Measurements from ENCODE around the genes TMEM165, PPAT and THEGL.

- PRO-cap, 10 experiments: no peak in any of the 10 experiments
These were observed 70.2 kb downstream of the CHIC2 start for GRCh38 chr4:53993948-53994892.

GRCh38 chr4:54021415-54022406 lies 42.7 kb downstream of the CHIC2 start:
- PRO-cap, 10 experiments: no peak in any of the 10 experiments

DNA sequence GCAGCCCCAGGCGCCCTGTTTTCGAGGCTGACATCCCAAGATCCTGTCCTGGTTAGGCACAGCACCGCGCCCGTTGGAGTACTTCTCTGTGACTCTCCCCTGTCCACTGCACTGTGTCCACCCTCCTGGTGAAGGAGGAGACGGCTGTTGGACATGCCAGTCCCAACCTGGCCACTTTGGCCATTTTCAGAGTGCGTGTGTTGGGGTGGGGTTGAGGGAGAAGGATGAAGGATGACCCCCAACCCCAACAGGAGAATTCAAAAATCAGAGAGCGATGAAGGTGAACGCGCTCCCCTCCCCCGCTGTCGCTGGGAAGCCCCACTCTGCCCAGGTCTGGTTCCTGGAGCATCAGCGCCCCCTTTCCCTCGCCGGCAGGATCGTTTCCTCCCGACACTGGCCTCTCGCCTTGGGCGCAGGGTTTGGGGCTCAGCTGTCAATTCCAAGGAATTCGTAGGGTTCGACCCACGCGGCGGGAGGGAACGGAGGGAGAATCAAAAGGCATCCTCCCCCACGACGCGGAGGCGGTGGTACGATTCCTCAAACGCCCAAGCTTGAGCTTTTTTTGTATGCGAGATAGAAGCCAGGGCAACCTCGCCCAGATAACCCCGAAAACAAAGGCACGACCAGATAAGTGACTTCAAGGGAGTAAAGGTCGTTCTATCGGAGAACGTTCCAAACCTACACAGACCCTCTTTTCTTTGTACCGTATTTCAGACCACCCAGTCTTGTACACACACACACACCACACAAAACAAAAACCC lies 1.0 kb upstream of the PDGFRA start:
- PRO-cap, 10 experiments: no peak in any of the 10 experiments

DNA sequence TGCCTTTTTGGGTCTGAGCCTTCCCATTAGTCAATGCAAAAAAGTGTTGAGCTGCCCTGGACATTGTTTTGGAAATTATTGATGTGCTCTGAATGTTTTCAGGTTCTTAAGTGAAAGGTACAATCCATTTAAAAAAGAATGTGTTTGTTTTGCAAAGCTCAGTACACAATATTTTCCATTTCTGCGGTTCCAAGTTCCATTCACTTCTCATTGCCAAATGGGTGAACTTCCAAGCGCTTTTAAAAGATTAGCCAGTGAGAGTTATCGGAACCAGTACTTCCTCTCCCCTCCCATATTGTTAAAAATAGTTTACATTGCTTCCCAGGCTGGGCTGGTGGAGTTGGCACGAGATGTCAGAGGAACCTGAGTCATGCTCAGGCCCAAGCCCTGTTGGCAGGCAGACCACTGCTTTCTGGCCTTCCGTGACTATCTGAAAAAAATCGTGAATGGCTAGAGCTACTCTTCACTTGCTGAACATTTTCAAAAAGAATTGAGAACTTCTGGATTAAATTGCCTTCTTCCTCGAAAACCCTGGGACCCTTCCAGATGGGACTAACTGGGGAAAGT lies 52.2 kb downstream of the PDGFRA start:
- PRO-cap, 10 experiments: no peak in any of the 10 experiments

GRCh38 chr4:54497634-54498077 lies 160.1 kb upstream of the KIT start:
- PRO-cap, 10 experiments: no peak in any of the 10 experiments

DNA sequence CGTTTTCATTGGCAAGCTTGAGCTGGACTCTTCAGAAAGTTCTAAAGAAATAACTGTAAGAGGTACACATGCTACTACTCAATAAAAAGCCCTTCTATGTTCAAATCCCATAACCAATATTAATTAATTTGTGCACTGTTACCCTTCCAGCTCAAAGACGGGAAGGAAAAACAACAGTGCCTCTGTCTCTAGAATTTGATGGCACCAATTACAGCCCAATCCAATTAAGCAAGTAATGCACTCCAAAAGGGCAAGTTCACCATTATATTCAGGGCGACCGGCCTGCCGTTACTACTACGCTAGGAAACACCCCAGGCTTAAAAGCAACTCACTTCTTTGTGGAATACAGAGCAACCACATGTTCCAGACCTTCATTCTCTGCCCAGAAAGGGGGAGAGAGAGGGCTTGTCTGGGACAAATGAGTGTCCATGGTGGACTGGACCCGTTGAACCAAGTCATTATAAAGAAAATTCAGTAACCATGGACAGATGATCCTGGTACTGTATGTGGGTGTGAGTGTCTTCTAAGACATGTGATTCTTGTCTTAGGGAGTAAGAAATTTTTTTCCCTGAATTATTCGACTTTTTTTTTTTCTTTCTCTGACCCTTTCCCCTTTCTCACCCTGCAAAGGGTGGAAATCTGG lies 1.6 kb downstream of the KDR start:
- PRO-cap, 10 experiments: no peak in any of the 10 experiments

DNA sequence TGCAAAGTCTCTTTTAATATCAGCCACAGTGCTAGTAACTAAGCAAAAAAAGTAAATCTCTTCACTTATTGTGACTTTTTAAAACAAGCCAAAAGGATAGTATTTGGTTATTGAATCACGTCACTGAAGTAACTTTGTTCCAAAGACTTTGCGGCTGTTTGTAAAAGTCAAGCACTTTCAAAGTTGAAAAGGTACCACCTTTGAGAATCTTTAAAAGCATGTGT lies 84.9 kb upstream of the SRD5A3 start:
- PRO-cap, 10 experiments: no peak in any of the 10 experiments

GRCh38 chr4:55346924-55347419 lies 930 bp downstream of the SRD5A3 start:
- PRO-cap, 10 experiments: no peak in any of the 10 experiments

DNA sequence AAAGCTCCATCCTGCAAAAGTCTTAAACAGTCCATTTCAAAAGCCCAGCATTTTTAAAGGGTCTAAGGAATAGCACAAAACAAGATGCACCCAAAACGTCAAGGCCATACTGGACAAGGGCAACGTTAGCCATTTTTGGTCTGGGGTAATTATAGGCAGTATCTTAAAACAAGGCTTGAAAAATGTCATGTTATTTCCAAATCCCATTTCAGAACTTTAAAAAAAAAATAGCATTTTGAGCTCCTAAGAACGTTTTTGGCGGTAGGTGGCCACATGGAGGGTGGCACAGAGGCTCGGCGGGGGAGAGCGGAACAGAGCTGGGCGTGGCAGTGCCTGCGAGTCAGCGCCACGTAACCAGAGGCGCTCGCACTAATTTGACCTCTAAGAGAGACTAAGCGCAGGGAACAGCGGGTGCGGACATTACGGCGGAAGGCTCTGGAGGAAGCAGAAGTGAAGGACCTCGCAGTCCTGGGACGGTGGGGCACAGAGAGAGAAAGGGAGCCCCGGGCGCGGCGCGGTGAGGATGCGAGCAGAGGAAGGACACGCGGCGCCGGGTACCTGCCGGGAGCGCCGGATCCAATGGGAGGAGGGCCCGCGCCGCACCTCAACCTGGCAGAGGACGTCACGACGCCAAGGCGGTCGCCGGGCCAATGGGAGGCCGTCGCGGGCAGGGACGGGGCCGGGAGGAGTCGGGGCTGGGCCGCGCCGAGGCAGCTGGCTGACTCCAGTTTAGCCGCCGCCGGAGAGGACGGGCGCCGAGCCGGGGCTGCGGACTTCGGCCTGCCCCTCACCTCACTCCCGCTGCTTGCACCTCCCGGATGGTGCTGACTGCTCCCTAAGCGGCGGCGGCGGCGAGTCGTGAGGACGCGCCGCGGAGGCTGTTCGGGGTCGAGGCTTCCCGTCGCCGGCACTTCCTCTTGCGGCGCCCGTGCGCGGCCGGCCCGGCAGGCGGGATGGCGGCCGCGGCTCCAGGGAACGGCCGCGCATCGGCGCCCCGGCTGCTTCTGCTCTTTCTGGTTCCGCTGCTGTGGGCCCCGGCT lies at the start of gene TMEM165:
Gene TMEM165, plus strand, starts transcription at position 721 of the 1,040 bp plus-strand sequence.
- PRO-cap, 10 experiments: peak in 10 of 10 experiments; most common plus-strand start position 721 of the sequence (in 6); most common minus-strand start position 581 of the sequence (in 10)

DNA sequence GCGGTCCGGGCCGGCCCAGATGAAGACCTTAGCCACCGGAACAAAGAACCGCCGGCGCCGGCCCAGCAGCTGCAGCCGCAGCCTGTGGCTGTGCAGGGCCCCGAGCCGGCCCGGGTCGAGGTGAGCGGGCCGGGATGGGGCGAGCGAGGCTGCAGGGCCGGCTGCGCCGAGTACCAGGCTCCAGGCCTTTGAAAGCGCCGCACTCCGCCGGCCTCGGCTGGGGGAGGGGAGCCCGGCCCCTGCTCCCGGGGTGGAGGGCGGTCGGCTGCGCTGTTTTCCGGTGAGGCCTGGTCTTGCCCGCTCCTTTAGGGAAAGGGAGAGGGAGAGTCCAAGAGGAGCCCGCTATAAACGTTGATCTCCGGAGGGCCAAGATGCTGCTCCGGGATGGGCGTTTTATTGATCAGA lies 522 bp downstream of the TMEM165 start:
- PRO-cap, 10 experiments: peak in 9 of 10 experiments; most common plus-strand start position 312 of the sequence (in 9); most common minus-strand start position 279 of the sequence (in 5)

GRCh38 chr4:55545470-55546244 lies 1.1 kb downstream of the CLOCK start:
- PRO-cap, 10 experiments: peak in 9 of 10 experiments; most common plus-strand start chr4:55545755 (in 7); most common minus-strand start chr4:55545909 (in 8)

GRCh38 chr4:55619491-55619697 lies 16.7 kb downstream of the NMU start:
- PRO-cap, 10 experiments: no peak in any of the 10 experiments

DNA sequence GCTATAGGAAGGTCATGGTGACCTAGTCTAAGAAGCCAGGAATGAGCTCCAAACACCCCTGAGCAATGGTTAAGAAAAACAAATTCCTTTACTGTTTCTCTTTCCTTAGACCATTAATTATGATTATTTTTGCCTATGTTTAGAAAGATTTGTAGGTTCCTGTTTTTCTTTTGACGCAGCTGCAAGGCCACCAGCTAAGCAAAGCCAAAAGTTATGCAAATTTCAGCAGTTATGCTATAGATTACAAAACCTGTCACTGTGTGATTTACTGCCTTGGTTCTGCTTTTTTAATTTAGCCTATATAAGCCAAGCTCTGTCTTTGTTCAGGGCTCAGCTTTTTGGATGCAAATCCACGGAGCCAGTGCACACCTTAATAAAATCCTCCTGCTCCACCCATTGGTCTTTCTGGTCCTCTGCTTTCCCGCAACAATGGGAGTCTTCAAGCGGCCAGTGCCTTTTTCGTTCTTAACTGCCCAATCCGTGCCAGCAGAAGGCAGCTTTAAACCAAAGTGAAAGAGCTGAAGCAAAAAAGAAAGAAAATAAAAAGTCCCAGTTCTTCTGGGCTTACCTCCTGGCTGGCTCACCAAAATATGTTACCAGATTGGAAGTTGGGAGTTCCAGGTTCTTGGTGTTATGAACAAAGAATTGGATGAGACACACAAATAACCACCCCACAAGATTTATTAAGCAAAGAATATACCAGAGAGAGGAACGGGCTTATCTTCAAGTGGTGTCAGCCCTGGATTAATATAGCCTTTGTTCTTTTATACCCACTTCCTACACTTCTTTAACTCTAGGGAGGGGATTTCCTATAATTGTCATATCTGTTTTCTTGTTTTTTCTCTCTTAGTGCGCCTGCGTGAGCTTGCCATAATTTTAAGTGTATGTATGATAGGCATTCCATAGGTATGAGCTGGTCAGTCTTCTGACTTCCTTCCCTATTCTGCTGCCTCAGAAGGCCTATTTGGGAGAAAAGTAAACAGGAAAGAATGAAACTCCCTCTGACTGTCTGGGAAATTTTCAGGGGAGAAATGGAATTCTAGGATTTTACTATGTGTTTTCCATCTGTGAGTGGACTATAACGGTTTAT lies 1.1 kb upstream of the CEP135 start:
- PRO-cap, 10 experiments: peak in 1 of 10 experiments; most common plus-strand start position 465 of the sequence (in 1); most common minus-strand start position 431 of the sequence (in 1)

DNA sequence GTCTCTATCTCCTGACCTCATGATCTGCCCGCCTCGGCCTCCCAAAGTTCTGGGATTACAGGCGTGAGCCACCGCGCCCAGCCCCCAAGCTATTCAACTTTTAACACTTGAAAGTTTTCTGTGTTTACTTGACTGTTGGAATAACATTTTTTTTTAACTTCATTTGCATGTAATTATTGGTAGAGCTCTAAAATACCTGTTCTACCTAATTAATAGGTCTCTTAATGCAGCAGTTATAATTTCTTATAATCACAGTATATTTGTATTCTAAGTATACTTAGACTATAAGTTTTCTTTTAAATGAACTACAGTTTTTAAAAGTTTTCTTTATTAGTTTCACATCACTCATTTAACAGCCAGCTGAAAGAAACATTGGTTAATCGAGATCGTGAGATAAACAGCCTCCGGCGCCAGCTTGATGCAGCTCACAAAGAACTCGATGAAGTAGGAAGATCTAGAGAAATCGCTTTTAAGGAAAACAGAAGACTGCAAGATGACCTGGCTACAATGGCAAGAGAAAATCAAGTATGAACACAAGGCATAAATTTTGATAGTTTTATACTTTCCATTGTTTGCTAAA lies 39.4 kb upstream of the CRACD start:
- PRO-cap, 10 experiments: no peak in any of the 10 experiments

- PRO-cap, 10 experiments: no peak in any of the 10 experiments
These were observed 111.7 kb downstream of the CRACD start for GRCh38 chr4:56160531-56161038.

GRCh38 chr4:56434845-56435891 lies at the start of gene PPAT:
TSS of gene PPAT (minus strand) at chr4:56435615.
- PRO-cap, 10 experiments: peak in 10 of 10 experiments; most common plus-strand start chr4:56435755 (in 2); most common minus-strand start chr4:56435612 (in 6)

DNA sequence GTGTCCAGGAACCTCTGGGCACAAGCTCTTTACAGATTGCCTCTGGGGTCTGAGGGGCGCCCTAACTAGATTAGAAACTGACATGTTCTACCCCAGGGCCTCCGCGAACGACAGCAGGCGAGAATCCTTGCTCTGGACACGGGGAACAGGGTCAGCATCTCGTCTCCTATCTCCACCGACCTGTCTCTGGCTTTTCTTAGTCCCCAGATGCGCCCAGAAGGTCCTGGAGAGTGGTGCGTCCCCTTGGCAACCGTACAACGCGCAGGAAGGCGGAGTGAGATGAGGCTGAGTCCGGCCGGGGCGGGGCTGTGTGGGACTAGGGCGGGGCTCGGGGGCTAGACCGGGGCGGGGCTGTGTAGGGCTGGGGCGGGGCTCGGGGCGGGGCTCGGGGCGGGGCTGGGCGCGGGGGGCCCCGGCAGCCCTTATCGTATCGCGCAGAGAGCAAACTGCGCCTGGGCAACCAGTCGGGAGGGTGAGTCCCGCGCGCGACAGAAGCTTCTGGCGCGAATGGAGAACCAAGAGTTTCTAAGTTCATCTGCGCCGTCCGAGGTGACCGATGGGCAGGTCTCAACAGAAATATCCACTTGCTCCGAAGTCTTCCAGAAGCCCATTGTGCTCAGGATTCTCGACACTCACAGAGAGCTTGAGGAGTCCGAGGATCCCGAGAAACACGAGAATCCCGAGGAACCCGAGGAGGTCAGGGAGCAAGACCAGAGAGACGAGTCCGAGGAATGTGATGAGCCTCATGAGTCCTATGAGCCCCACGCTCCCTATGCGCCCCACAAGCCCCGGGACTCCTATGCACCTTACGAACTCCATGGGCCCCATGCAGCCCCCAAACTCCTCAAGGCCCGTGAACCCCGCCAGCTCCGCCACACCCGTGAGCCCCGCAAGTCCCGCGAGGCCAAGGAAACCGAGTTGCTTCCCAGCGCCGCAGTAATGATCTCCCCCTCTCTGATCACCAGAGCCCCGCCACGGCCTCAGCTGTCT lies at the start of gene THEGL:
Gene THEGL, plus strand, starts transcription at position 437 of the 990 bp plus-strand sequence.
- PRO-cap, 10 experiments: peak in 5 of 10 experiments; most common plus-strand start position 463 of the sequence (in 2); most common minus-strand start position 182 of the sequence (in 2)

- PRO-cap, 10 experiments: peak in 5 of 10 experiments; most common plus-strand start chr4:56656616 (in 1); most common minus-strand start chr4:56656517 (in 4)
These were observed 25.0 kb downstream of the HOPX start for GRCh38 chr4:56655911-56656667.

- PRO-cap, 10 experiments: no peak in any of the 10 experiments
These were observed 22.8 kb downstream of the HOPX start for GRCh38 chr4:56658244-56658797.

- PRO-cap, 10 experiments: peak in 5 of 10 experiments; most common plus-strand start chr4:56874462 (in 4); most common minus-strand start chr4:56874318 (in 3)
These were observed 33.5 kb upstream of the REST start for GRCh38 chr4:56874111-56874598.